Peyer's patch (tissue), 4 donors: Measurements from ENCODE around the genes TUBD1 and CA4.

- PRO-cap = no peak
- RAMPAGE, long total RNA, 4 experiments = no peak in any of the 4 experiments
Measured at GRCh38 chr17:58333025-58333749, 4.6 kb upstream of the TSPOAP1 start.

GRCh38 chr17:58337902-58338589 is 9.5 kb upstream of the TSPOAP1 start:
- PRO-cap = bidirectional peak, plus-strand start at chr17:58338334, minus-strand start at chr17:58338083
- RAMPAGE, long total RNA, 4 experiments = no peak in any of the 4 experiments

DNA sequence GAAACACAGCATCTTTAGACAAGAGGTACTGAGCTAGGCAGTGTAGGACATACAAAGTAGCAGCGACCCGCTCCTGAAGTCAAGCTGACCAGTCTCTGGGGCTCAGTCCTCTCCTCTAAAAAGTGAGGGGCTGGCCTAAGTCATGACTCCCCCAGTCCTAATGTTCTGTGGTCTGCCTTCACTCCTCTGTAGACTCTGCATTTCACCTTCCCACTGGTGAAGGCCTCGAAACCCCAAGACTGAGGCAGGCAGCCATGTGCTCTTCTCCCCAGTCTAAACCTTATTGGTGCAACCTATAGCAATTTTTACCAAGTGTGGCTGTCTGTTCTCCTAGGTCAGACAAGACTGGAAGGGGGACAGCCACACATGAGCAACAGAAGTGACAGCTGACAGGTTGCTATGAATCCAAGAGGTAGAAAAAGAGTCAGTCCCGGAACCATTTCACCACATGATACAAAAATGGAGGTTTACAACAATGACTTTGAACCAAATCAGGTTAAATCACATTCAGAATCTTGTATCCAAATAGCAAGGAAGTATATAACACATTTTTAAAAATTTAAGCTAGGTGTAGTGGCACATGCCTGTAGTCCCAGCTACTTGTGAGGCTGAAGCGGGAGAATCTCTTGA is 11.5 kb upstream of the TSPOAP1 start:
- PRO-cap = no peak
- RAMPAGE, long total RNA, 4 experiments = no peak in any of the 4 experiments

- PRO-cap = no peak
- RAMPAGE, long total RNA, 4 experiments = no peak in any of the 4 experiments
Measured at GRCh38 chr17:58383818-58384662, 32.0 kb upstream of the SUPT4H1 start.

DNA sequence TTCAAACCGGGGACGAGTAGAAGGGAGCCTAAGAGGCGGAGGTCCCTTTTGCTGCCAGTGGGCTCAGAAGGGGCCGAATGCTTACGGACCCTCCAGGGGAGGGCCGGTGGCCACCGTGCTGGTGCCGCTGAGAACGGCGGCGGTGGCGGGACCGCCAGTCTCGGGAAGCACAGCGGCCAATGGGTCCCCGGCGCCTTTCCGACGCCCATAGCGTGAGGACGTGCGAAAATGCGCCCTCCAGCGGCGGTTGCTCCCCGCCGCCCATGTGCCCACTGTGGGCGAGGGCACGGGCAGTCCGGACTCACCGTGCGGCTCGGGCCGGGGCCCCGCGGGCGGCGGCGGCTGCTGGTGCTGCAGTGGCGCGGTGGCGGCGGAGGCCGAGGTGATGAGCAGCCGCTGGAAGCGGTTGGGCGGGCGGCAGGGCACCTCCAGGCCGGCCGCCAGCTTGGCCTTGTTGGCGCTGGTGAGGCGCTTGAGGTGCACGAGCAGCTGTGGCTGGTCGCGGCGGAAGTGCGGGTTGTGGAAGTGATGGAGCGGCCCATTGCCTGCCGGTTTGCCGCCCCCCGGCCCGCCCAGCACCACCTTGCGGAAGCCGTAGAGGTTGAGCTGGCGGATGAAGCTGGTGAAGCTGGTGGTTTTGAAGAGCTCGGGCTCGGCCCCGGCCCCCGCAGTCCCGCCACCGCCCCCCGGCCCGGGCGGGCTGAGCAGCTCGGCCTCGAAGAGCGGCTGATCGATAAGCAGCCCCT is 615 bp downstream of the HSF5 start:
- PRO-cap = no peak
- RAMPAGE, long total RNA, 4 experiments = no peak in any of the 4 experiments

DNA sequence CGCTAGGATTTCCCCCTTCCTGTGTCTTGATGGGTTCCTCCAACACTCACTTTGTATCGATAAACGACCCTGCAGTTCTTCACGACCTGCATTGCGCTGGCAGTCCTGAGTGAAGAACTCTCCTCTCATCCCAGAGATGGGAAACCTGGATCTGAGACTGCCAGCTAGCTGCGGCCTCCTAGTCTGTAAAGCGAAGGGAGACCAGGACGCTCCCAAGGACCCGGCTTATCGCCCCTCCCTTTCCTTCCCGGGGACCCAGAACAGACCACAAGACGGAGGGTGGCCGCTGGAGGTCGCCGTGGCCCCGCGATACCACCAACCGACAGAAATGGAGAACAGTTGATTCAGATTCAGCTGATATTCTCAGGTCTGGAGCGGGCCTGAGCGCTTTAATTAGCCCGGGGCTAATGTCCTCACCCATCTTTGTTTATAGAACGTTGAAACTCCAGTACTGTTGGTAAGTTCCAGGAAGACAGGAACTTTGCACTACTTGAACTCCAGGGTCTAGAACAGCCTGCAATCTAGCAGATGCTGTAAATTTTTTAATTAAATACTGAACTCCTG is 4.1 kb upstream of the MTMR4 start:
- PRO-cap = unidirectional peak, plus-strand start at position 91 of the sequence; bidirectional peak, plus-strand start at position 360 of the sequence, minus-strand start at position 227 of the sequence
- RAMPAGE, long total RNA, 4 experiments = start-site peak on the plus strand in 2 of 4 experiments, centred at positions 259 to 302 of the sequence, 6 to 9 reads per replicate

- PRO-cap = unidirectional peak, plus-strand start at chr17:58611370
- RAMPAGE, long total RNA, 4 experiments = no peak in any of the 4 experiments
Measured at GRCh38 chr17:58611258-58611474, 67.0 kb upstream of the SEPTIN4 start.

DNA sequence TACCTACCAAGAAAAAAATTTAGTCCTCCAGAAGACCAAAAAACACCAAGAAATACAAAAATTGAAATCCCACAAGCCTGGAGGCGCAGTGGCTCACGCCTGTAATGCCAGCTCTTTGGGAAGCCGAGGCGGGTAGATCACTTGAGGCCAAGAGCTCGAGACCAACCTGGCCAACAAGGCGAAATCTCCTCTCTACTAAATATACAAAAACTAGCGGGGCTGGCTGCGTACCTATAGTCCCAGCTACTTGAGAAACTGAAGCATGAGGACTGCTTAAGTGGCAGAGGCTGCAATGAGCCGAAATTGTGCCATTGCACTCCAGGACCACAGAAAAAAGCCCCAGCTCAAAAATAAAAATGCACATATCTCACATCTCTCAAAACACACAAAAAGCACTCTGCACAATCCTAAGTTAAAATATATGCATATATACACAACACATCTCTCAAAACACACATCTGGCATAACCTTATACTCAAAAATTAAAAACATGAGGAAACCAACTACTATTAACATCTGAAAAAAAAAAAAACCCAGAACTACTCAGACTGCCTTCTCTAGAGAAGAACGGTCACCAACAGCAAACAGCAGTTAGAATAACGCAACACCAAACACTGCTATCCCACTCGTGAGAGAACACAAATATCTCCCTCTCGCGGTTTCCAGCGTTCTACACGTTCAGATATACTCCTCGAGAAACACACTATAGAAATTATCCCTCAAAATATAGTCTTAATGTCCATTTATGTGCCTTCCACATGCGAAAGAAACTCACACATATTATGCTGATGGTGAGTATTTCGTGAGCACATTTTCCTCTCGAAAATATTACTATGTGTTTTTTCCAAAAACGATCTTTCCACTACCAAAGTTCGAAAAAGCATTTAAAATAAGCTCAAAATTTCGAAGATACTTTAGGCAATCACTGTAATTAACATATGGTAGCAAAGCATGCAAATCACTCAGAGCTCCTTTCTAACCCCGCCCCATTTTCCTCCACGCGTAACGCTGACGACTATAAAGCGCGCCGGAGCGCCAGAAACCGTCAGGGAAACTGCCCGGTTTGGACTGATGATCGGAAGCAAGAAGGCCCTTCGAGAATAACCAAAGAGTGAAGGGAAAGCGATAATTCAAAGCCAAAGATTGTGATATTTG is 60.4 kb downstream of the IGBP1C start:
- PRO-cap = bidirectional peak, plus-strand start at position 1,038 of the sequence, minus-strand start at position 734 of the sequence
- RAMPAGE, long total RNA, 4 experiments = no peak in any of the 4 experiments

DNA sequence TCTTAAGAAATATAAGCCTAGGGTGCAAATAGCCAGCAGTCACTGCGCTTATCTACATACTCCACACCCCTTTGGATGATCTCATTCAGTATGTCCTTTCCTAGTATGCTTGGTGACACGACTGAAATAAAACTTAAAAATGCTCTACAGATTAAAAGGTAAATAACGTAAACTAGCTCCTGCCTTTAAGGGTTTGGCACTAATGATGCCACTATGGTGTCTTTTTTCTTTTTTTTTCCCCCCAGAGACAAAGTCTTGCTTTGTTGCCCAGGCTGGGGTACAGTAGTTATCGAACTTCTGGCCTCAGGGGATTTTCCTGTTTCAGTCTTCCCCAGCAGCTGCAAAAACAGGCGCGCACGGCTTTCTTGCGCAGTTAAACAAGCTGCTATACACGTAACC is 12.0 kb downstream of the IGBP1C start:
- PRO-cap = no peak
- RAMPAGE, long total RNA, 4 experiments = no peak in any of the 4 experiments

DNA sequence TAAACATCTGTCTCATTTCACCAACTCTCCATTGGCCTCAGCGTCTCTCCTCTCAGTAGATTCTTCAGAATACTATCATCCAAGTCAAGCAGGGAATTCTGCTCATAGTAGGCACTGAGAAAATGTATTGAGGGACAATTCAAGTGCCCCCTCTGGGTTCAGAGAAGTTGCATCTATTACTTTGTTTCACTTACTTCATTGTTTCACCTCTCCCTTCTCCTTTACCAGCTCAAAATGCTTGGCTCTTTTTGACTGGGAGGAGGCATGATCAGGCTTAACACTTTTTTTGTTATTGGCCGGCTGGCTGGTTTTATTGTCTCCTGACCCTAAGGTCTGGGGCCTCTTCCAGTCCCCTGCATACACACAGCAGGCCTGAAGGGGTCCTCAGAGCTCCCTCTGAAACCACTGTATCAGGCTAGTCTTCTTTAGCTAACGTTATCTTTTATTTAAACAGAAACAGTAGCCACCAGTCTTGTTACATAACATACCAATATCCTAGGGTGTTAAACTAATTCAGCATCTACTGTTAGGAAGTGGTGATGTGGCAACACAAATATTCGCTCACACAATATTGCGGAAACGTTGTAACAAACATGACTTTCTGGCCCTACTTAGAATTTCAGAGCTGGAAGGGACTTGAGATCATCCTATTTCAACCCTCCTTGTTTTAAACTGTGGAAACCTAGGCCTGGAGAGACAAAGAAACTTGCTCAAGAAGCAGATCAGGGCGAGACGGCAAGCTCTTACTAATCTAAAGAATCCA is 1.9 kb upstream of the YPEL2 start:
- PRO-cap = unidirectional peak, plus-strand start at position 614 of the sequence
- RAMPAGE, long total RNA, 4 experiments = no peak in any of the 4 experiments

DNA sequence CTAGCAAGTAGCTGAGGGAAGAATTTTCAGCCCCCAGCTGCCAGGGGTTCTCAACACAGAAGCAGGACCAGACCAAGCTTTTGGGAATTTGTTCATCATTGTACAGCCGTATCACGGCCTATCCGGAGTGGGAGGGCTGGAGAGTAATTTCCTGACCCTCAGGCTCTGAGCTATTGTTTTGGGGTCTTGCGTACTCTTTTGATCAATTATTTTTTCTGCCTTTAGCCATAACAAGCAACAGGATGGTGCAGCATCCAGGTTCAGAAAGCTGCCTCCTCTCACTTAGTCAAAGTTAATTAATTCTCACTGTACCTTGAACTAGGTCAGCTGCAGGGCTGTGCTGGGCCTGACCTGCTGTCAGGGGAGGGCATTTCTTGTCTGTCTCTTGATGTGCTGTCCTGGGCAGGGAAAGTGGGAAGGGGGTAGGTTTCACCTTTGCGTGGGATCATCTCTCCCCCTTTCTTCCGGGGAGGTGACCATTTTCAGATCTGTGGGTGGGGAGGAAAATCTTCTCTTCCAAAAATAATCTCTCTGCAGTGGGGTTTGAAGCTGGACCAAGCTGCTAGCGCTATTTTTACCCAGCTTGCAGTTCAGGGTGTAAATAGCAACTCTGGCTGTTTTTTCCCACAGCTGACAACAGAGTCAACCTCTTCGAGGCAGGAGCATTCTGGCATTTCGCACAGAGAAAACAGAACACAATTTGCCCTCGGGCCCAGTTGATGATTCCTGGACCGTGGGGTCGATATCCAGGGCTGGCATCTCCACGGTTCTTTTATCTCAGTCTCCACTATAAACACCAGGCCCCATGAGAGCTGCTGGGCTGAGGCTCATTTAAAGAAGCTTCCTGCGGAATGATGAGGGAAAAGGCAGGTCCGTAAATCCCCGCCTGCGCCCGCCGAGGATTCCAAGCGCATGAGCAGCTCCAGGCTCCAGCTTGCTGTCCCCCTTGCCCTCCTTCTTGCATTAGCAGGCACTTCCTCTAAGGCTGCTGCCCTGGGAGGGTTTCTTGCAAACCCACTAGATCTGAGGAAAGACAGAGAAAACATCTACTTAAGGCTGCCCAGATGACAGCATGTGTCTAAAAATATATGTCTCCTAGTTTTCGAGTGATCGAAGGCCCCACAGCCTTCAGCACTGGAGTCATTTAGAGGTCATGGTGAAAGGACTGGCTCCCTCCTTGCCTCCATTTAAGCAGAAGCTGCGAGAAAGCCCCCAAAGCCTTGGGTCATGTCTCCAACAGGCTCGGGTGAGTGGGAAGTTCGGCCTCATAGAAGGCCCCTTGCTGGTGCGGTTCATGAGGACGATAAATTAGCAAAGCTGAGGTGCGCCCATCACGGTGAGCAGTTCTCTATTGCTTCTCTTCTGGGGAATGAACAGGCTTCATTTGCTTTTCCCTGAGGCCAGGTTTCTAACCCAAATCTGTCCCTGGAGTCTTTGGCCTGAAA is 93.9 kb downstream of the YPEL2 start:
- PRO-cap = no peak
- RAMPAGE, long total RNA, 4 experiments = no peak in any of the 4 experiments

DNA sequence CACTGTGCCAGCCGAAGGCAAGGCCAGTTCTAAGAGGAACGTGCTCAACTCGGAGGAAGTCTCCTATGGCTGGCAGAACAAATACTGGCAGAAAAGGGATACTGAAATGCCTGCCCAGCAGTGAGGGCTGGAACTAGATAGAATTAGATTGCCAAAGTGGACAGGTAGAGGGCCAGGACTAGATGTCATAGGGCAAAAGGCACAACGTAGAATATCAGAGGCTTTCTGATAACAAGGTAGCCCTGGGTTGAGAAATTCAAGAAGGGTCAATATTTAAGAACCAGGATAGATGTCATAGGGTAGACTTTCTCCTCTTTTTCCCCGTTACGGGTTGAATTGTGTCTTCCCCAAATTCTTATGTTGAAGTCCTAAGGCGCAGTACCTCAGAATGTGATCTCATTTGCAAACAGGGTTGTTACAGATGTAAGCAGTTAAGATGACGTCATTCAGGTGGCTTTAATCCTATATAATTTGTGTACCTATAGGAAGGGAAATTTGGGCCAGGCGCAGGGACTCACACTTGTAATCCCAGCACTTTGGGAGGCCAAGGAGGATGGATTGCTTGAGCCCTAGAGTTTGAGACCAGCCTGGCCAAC is 99.6 kb upstream of the DHX40 start:
- PRO-cap = no peak
- RAMPAGE, long total RNA, 4 experiments = no peak in any of the 4 experiments

GRCh38 chr17:59627447-59628347 is 8.0 kb downstream of the CLTC start:
- PRO-cap = no peak
- RAMPAGE, long total RNA, 4 experiments = no peak in any of the 4 experiments

DNA sequence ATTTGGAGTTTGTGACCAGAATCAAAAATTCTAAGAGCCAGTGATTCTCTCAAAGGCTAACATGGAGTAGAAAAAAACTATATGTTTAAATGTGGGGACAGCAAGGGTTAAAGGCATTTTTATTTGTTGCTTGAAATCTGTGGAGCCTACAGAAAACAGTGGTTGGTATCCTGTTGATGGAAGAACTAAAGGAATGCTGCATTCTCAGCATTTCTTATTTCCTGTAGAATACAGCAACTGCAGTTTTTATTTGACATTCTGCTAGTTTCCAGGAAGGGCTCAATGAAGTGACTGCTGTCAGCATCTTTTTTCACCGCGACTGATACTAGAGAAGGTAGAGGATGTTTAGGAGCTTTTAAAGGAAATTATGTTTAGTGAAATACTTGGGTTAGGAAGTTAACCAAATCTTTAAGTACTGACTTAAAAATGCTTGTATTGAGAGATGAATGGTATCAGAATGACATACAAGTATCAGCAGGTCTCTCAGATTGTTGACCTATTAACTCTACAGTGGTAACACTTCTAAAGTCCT is 15.0 kb downstream of the CLTC start:
- PRO-cap = no peak
- RAMPAGE, long total RNA, 4 experiments = no peak in any of the 4 experiments

GRCh38 chr17:59761643-59762175 is 54.3 kb downstream of the VMP1 start:
- PRO-cap = no peak
- RAMPAGE, long total RNA, 4 experiments = no peak in any of the 4 experiments

- PRO-cap = bidirectional peak, plus-strand start at chr17:59892688, minus-strand start at chr17:59892720; bidirectional peak, plus-strand start at chr17:59893117, minus-strand start at chr17:59892935
- RAMPAGE, long total RNA, 4 experiments = start-site peak on the minus strand in 3 of 4 experiments, at chr17:59892717-59892941 at its widest, 7 to 29 reads per replicate
Measured at GRCh38 chr17:59892606-59893045, at the start of gene TUBD1. TUBD1 (minus strand) TSS chr17:59892943.

- PRO-cap = no peak
- RAMPAGE, long total RNA, 4 experiments = no peak in any of the 4 experiments
Measured at GRCh38 chr17:60018789-60019440, 54.4 kb upstream of the RNFT1 start.

- PRO-cap = unidirectional peak, minus-strand start at chr17:60135644; unidirectional peak, minus-strand start at chr17:60135674
- RAMPAGE, long total RNA, 4 experiments = start-site peak on the minus strand in 2 of 4 experiments, at chr17:60135647-60135700 at its widest, 7 reads per replicate
Measured at GRCh38 chr17:60135452-60136058, 14.2 kb upstream of the CA4 start.

GRCh38 chr17:60149516-60150064 is at the start of gene CA4:
CA4 (plus strand) TSS chr17:60149973.
- PRO-cap = bidirectional peak, plus-strand start at chr17:60149973, minus-strand start at chr17:60149938
- RAMPAGE, long total RNA, 4 experiments = start-site peak on the plus strand in 1 of 4 experiments, at chr17:60149973-60149977 at its widest, 77 reads per replicate

DNA sequence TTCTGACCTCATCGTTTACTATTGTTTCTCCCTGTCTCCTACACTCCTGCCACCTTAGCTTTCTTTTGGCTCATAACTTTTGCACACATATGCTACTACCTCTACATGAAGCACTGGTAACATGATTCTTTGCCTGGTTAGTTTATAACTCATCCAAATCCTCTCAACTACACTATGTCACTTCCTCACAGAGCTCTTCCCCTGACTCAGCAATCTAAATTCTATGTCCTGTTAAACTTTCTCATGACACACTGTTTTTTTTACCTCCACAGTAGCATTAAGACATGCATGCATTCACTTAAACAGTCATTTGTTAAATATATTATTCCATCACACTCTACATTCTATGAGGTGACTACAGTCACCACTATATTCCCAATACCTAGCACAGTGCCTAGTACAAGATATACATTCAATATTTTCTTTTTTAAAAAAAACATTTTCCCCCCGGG is 19.7 kb downstream of the APPBP2 start:
- PRO-cap = no peak
- RAMPAGE, long total RNA, 4 experiments = start-site peak on the minus strand in 1 of 4 experiments, centred at position 338 of the sequence, 8 reads per replicate